Rectum (tissue), 1 donor: ENCODE measurements around a stretch of chr6.

DNA sequence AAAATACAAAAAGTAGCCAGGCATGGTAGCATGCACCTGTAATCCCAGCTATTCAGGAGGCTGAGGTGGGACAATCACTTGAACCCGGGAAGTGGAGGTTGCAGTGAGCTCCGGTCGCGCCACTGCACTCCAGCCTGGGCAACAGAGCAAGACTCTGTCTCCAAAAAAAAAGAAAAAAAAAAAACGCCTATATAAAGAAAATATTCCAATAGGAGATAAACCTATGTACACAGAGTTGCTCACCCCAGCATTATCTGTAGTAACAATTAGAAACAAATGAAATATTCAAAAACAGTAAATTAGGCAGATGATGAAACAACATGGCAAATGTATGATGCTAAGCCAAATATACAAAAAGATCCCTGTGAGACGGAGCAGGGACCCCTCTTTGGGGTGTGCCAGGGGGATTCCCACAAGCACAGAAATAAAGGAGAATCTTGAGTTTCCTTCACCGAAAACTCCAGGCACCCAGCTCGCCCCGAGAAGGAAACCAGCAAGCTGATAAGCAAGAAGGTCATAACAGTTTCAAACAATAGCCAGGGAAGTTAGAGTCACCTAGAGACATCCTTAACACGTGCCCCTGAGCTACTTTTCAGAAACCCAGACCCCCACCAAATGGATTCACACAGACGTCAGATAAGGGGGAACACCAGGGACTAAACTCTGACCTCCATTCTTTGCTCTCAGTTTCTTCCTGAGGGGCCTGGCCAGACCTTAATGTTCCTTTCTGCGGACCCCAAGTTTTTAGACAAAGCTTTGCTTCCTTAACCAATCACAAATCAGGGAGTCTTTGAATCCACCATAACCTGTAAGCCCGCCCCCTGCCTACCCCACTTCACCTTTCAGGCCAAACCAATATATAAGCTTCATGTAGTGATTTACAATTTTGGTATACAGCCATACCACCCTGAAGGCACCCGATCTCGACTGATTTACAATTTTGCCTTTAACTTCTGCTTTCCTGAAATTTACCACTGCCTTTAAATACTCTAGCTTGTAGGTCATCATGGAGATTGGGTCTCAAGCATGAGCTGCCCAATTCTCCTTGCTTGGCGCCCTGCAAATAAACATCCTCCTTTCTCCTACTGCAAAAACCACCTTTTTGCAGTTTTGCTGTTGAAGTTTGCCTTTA is 11.9 kb downstream of the SOD2 start:
- PRO-cap, result no peak

- PRO-cap, result no peak
Observed at GRCh38 chr6:159688986-159689628, 3.9 kb downstream of the SOD2 start.

DNA sequence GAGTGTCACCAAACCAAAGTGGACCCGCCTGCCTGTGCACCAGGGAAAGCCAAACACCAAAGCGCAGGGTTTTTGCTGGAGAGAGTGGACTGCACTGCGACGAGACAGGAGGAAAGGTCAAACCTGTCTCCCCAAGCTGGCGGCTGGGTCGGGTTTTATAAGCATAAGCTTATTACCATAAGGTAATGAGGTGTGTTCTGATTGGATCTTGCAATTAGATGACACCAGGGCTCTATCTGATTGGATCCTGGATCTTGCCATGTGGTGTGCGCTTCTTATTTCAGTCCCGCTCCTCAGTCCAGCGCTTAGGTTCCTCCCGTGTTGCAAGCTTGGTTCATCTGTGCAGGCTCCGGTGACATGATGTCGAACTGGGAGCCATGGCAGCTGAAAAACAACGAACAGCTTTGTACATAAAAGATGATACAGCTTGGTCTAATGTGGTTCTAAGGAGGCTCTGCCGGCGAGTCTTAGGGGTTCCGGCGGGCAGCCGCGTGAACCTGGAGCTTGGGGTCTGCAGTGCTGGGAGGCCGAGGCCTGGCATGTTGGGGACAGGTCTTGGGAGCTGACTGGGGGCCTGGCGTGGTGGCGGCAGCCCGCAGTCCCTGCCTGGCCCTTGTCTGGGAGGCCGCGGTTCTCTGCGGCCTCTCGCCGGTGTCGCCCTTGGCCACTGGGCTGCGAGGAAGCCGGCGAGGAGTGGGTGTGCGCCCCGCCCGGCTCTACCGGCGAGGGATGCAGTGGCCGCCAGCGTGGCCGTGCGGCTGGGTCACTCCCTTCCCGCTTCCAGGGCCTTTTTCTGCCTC is 36.1 kb downstream of the IGF2R start:
- PRO-cap, result no peak

- PRO-cap, result no peak
Observed at GRCh38 chr6:160031883-160032283, 63.0 kb downstream of the IGF2R start.

GRCh38 chr6:160042698-160043402 is 74.0 kb downstream of the IGF2R start:
- PRO-cap, result no peak

- PRO-cap, result no peak
Observed at GRCh38 chr6:160063807-160064607, 57.6 kb upstream of the SLC22A1 start.

GRCh38 chr6:160079191-160080242 is 42.1 kb upstream of the SLC22A1 start:
- PRO-cap, result no peak

- PRO-cap, result no peak
Observed at GRCh38 chr6:160093852-160094497, 27.6 kb upstream of the SLC22A1 start.

DNA sequence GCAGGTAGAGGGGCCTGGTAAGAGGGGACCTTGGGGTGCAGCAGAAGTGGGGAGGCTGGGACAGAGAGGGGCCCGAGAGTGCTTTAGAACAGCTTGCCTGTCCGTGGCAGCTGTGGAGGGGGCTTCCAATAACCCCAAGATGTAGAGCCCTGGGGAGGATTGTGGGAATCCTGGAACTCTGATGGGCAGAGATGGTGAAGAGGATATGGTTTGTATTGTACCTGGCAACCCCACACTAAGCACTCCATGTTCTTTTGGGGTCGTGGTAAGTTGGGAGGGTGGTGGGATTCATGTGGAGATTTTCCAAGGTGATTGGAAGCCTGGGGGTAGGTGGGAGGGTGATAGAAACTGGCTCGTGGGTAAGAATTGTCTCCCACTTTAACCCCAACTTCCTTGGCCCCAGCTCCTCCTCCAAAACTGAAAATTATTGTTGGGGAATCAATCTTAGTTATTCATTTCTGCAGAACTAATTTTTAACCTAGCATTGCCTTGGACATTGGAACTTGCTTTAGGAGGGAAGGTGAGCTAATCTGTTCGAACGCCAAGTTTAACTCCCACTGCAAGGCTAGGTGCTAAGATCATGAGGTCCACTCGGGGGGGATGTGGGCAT is 3.3 kb downstream of the SLC22A1 start:
- PRO-cap, result no peak

DNA sequence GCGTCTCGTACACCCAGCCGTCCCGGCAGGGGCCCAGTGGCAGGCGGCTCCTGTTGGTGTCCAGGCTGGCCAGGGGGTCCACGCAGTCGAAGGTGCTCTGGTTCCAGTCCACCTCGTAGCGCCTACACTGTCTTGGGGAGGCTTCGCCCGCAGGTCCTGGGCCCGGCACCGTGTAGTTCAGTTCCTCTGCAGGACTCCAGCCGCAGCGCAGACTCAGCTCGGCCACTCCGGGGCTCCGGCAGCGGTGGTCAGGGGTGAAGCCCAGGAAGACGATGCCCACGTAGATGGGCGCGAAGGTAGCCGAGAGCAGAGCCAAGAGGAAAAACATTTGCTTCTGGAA is 284 bp downstream of the SLC22A2 start:
- PRO-cap, result unidirectional peak, minus-strand start at position 232 of the sequence

GRCh38 chr6:160299928-160300358 is 41.3 kb upstream of the SLC22A2 start:
- PRO-cap, result no peak

- PRO-cap, result no peak
Observed at GRCh38 chr6:160349685-160350168, 1.5 kb downstream of the SLC22A3 start.

GRCh38 chr6:160360581-160361325 is 12.6 kb downstream of the SLC22A3 start:
- PRO-cap, result no peak

- PRO-cap, result no peak
Observed at GRCh38 chr6:160444905-160445616, 96.9 kb downstream of the SLC22A3 start.

GRCh38 chr6:160740631-160741587 is 38.9 kb downstream of the PLG start:
- PRO-cap, result no peak

DNA sequence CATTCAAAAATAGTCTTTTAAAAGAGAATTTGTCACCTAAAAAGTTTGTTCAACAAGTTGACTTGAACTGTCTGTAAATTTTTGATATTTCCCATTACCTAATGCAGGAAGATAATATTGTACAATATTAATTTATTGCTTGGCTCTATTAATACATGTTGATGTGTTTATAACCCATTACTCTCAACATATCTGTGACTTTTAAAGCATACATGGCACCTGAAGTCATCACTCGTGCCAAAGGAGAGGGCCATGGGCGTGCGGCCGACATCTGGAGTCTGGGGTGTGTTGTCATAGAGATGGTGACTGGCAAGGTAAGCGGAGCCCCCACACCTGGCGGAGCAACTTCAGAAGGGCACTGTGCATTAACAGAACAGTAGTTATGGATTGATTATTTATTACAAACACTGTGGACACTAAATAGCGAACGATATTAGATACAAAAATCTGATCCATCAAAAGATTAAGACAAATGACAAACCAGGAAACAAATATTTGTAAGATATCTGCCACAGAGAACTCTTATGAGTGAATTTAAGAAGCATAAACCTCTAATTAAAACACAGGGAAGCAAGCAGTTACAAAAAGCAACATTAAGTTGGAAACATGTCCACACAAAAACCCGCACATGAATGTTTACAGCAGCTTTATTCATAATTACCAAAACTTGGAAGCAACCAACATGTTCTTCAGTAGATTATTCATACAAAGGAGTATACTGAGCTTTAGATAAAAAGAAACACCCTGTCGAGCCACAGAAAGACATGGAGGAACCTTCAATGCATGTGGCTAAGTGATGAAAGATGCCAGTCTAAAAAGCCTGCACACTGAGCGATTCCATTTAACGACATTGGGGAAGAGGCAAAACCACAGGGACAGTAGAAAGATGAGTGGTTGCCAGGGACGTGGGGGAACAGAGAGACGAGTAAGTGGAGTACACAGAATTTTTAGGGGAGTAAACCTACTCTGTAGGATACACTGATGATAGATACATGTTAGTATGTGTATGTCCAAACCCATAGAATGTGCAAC is 121.2 kb downstream of the MAP3K4 start:
- PRO-cap, result no peak

GRCh38 chr6:162681279-162681966 is 46.1 kb downstream of the PRKN start:
- PRO-cap, result no peak

GRCh38 chr6:162706090-162706825 is 21.3 kb downstream of the PRKN start:
- PRO-cap, result no peak

GRCh38 chr6:163053894-163054471 is 326.2 kb downstream of the PACRG start:
- PRO-cap, result no peak

DNA sequence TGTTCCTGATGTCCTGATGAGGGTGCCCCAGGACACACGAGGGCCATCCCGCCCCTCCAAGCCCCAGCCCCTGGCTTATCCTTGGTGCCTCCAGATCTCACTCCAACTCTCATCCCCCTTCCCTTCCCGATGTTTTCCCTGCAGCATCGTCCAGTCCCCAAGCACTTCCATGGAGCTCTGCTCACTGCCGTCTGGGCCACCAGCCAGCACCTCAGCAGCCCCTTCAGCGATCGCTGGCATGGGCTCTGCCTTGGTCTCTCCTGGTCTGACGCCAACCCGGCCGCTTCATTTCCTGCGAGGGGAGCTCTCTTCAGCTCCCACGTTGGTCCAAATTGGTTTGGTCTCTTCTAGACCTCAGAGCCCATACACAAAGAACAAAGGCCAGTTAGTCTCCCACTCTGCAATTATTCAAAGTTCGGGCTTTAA is 154.5 kb upstream of the QKI start:
- PRO-cap, result no peak